Thoracic aorta endothelial cell (primary cell): ENCODE measurements around a stretch of chr3.

DNA sequence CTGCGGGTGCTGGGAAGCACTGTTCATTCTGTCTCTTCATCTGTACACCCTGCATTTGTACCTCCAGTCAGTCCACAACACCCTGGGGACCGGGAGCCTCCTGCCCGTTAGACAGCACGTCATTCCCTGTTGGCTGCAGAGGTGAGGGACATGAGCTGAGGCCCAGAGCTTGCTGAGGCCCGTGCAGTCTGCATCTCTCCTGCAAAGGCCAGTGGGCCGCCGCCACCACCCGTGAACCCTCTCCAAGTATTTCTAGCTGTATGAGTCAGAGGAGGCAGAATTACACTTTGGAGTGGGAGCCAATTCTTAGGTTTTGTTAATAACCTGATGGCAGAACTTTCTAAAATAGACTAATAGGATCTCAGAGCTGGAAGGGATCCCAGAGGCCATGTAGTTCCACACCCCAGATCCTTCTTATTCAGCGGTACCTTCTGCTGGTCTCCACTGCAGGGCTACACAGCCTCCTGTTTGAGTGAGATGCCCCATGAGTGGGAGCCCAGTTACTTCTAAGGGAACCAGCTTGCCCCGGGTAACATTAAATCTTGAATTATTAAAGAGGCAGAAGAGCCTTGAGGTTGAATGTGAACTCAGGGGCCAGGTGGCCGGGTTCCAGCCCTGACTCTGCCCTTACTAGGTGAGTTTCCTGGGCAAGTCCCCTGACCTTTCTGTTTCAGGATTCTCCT is 74.6 kb downstream of the ITGA9 start:
- CAGE, long polyA plus RNA = no peak

DNA sequence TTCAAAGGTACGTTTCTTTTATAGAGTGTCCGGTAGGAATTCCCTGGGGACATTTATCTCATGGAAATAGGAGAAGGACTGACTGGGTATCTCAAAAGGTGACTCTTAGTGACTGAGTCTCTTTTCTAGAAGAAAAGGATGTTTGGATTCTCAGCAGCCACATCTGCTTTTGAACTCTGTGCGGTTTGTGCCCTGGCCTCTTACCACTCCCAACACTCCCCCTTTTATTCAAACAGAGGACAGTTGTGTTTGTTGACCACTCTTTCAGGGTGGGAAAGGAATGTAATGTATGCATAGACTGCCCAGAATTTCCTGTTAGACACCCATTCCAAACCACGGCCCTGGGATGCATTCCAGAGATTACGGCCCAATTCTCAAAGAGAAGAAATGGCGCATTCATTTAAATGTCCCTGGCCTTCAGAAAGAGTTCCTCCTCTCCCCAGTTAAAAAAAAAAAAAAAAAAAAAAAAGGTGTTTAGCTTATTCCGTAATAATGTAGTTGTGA is 54.3 kb upstream of the VILL start:
- CAGE, long polyA plus RNA = no peak

GRCh38 chr3:37992596-37993193 is 2.1 kb downstream of the VILL start:
- CAGE, long polyA plus RNA = no peak

GRCh38 chr3:38030819-38031573 is 1.6 kb upstream of the PLCD1 start:
- CAGE, long polyA plus RNA = no peak

GRCh38 chr3:38040500-38040866 is 1.5 kb downstream of the DLEC1 start:
- CAGE, long polyA plus RNA = no peak

- CAGE, long polyA plus RNA = no peak
Measured at GRCh38 chr3:38118716-38119004, 18.3 kb downstream of the ACAA1 start.

GRCh38 chr3:38137812-38138378 is 566 bp upstream of the MYD88 start:
- CAGE, long polyA plus RNA = no peak

GRCh38 chr3:38138379-38138531 is 206 bp upstream of the MYD88 start:
- CAGE, long polyA plus RNA = no peak

- CAGE, long polyA plus RNA = no peak
Measured at GRCh38 chr3:38189541-38190112, 24.3 kb downstream of the OXSR1 start.

- CAGE, long polyA plus RNA = no peak
Measured at GRCh38 chr3:38347129-38347397, 478 bp downstream of the XYLB start.

DNA sequence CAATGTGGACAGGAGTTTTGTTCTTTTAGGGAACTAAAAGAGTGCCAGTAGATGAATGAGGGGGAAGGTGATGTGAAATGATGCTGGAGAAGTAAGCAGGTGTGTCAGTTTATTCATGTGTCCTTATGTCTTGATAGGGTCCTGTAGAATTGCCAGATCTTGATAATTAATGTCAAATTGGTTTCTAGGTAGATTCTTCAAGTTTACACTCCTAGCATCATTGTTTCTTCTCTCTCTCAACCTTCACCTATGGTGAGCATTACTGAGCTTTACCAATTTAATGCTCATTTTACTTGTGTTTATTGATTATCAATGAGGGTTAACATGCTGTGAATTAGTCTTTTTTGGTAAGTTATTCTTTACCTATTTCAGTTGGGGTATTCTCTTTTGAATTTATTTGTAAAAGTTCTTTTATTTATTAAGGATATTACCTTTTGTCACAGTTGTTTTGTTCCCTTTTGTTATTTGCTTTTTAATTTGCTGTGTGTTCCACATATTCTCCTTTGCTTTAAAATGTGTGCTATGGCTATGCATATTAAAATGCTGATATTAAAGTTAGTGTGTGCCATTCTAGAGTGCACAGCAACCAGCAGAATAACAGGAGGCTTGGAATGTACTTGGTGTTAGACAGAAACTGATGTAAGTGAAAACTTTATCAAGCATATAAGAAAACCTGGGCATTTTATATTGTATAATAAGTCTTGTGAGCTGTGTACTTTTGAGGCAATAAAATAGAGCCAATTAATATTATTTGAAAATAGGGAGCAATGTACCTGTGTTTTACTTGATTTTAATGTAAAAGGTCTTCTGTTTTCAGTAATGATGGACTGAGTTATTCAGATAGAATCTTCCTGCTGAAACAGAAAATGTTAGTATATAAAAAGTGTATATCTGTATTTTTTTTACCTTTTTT is 2.9 kb downstream of the EXOG start:
- CAGE, long polyA plus RNA = no peak

- CAGE, long polyA plus RNA = no peak
Measured at GRCh38 chr3:38539678-38540262, 43.6 kb downstream of the EXOG start.

DNA sequence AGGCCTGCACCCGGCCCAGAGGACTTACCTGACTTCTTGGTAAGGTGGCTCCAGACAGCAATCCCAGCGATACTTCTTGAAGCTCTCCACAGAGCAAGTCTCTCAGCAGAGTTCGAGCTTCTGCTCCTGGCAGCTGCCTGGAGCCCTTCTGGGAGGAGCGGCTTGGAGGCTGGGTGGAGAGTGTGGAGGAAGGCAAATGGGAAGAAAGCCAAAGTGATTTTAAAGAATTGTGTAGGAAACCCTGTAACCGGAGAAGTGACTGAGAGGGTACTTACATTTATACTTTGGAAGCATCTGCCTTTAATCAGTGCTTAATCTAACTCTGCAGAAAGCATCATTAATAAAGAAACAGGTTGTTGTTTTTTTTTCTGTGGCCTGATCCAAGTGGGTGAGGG is 91.5 kb downstream of the SCN11A start:
- CAGE, long polyA plus RNA = no peak

DNA sequence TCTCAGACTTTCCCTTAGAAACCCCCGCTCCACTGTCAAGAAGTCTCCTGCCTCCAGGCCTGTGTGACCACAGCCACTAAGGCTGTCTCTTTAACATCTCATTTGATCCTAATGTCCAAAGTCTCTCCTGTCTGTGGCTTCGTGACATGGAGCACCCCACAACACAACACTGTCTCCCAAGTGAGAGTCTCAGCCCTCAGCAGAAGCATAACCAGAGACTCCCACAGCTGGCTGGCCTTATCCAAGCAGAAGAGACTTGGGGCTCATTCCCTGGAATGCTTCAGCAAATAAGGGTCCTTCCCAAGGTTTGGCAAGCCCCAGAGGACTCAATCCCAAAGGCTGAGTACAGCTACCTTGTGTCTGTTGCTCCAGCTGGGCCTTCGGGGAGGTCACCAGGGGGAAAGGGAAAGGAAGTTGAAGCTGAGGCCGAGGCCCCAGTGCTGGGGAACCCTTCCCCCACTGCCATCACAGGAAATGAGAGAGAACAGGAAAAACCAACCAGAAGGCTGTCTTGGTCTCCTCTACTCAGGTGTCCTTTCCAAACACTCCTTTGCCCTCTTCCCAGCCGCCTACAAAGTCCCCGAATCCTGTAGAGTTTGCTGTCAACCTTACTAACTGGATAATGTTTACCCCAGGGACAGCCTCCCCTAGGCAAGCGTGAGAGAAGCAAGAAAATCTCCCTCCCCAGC is 5.8 kb downstream of the CSRNP1 start:
- CAGE, long polyA plus RNA = no peak

DNA sequence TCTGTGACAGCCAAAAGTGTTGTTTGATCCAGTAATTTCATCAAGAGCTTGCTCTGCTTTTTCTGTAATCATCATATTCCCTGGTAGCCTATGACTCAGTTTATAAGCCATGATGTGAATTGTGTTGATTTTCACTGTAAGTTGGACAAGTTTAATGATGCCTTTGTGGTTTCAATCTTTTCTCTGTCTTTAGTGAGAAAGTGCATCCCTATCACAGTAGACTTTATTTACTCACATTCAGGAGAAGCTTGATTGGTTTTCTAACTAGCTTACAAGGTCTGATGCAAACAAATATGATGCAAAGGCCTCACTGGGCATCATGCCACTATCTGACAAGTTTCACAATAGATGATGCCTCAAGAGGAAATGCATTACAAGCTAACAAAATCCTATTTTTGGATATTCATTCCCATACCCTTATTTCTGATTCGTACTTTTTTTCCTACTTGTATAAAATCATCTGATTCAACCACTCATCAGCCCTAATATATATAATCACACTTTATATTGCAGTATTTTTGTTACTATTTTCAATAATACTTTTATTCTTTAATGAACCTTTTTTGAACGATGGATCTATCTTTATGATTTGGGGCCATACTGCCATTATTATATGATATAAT is 13.8 kb upstream of the CSRNP1 start:
- CAGE, long polyA plus RNA = no peak

DNA sequence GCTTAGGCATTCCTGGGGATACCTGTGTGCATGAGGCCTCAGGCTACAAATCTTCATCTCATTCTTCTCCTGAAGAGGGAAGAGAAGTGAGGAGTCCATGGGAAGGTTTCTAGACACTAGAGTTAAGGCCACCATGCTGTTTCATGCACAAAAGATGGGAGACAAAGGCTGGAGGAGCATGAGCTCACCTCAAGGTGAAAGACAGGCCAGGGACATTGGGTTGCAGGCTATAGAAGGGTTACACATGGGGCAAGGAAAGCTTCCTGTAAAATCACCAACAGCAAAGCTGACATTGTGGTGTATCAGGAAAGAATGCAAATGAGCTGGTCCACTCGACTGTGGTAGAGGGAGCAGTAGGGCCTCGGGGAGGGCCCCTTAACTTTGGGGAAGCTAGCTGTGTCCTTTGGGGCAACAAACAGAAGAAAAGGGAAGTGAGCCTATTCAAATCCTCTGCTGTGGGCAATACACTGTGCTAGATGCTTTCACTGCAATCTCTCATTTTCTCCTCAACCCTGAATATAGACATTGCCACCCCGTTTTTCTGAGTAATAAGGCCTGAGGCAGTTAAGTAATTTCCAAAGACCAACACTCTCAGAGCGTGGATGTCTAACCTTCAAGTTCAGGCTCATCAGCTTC is 24.3 kb downstream of the CX3CR1 start:
- CAGE, long polyA plus RNA = no peak

DNA sequence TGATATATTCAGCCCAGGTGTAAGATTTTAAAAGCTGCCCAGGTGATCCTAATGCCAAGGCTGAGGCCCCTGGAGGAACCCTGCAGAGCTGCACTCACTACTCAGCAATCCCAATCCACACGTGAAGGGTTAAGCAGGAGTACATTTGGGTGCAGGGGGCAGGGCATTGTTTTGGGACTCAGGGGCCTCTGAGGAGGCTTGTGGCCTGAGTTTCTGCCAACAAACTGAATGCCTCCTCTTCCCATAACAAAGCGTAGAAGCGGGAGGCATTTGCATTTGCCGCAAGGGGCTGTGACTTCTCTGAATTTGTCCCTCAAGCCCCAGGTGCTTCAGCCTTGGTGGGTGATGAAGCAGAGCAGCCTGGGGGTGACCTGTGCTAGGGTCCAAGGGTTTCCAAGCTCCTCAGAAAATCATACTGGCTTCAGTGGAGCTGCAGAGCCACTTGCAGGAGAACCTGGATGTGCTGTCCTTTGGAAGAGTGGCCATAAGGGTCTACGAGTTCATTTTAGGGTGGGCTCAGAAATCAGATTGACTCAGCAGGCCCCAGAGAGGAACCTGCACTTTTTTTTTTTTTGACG is 1.6 kb upstream of the RPSA start:
- CAGE, long polyA plus RNA = no peak

GRCh38 chr3:39412362-39413521 is 6.2 kb downstream of the RPSA start:
- CAGE, long polyA plus RNA = no peak

GRCh38 chr3:40187756-40188255 is 121.7 kb upstream of the EIF1B start:
- CAGE, long polyA plus RNA = no peak

DNA sequence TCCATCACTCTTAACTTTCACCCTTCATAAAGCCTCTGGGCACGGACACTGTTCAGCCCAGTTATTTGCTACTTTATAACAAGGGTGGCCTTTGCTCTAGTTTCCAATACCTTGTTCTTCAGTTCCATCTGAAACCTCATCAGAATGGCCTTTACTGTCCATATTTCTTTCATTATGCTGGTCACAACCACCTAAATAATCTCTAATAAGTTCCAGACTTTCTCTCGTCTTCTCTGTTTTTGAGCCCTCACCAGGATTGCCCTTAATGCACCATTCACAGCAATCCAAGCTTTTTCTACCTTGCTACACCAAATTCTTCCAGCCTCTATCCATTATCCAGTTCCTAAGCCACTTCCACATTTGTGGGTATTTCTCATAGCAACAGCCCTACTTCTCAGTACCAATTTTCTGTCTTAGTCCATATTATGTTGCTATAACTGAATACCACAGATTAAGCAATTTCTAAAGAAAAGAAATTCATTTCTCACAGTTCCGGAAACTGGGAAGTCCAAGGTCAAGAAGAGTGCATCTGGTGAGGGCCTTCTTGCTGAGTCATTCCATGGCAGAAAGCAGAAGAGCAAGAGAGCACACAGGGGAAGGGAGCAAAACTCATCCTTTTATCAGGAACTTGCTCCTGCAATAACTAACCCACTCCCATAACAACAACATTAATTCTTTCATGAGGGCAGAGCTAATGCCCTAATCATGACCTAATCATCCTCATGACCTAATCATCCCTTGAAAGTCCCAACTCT is 9.8 kb upstream of the EIF1B start:
- CAGE, long polyA plus RNA = no peak